Daoy (cell line): ENCODE measurements around the genes CYB5R3 and A4GALT.

DNA sequence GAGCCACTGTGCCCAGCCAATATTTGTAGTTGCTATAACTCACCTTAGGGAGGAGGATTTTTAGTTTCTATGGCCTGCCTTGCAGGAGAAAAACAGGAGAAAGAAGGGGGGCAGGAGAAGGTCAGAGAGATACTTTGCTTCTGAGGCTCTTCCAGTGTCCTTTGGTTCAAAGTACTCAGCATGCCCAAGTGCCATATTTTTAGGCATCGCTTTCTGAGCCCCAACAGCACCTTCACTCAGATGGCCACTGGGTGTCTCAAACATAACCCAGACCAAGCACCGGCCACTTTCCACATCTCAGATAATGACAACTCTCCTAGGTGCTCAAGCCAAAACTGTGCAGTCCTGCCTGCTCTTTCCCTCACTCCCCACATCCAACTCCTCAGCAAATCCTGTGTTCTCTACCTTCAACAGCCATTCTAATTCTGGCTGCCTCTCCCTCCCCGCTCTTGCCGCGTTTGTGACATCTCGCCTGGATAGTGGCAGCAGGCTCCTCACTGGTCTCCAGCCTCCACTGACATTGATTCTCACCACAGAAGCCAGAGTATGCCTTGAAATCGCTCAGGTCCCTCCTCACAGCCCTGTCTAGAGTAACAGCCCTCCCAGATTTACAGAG lies 1.5 kb upstream of the PHETA2 start:
- RAMPAGE, long total RNA = no peak

GRCh38 chr22:42118609-42119363 lies 11.8 kb downstream of the CYP2D6 start:
- RAMPAGE, long total RNA = no peak

DNA sequence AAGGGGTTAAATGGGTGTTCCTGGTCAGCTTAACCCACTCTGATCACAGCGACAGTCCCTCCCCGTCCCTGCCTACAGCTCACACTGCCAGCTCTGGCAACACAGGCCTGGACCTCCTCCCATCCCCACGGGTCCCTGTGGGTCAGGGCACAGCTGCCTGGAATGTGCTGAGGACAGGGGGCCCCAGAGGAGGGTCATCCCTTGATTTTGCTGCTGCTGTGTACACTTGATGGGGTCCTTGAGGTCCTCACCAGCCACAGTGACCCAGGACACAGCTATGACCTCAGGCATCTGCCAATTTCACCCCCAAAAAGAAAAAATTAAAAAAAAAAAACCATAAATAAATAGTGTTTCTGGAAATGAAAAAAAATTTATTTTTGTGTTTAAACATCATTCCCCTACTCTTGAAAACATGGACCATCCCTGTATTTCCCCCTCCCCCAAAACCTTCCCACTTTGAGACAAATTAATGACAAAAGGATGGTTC lies 29.8 kb upstream of the CYP2D6 start:
- RAMPAGE, long total RNA = no peak

DNA sequence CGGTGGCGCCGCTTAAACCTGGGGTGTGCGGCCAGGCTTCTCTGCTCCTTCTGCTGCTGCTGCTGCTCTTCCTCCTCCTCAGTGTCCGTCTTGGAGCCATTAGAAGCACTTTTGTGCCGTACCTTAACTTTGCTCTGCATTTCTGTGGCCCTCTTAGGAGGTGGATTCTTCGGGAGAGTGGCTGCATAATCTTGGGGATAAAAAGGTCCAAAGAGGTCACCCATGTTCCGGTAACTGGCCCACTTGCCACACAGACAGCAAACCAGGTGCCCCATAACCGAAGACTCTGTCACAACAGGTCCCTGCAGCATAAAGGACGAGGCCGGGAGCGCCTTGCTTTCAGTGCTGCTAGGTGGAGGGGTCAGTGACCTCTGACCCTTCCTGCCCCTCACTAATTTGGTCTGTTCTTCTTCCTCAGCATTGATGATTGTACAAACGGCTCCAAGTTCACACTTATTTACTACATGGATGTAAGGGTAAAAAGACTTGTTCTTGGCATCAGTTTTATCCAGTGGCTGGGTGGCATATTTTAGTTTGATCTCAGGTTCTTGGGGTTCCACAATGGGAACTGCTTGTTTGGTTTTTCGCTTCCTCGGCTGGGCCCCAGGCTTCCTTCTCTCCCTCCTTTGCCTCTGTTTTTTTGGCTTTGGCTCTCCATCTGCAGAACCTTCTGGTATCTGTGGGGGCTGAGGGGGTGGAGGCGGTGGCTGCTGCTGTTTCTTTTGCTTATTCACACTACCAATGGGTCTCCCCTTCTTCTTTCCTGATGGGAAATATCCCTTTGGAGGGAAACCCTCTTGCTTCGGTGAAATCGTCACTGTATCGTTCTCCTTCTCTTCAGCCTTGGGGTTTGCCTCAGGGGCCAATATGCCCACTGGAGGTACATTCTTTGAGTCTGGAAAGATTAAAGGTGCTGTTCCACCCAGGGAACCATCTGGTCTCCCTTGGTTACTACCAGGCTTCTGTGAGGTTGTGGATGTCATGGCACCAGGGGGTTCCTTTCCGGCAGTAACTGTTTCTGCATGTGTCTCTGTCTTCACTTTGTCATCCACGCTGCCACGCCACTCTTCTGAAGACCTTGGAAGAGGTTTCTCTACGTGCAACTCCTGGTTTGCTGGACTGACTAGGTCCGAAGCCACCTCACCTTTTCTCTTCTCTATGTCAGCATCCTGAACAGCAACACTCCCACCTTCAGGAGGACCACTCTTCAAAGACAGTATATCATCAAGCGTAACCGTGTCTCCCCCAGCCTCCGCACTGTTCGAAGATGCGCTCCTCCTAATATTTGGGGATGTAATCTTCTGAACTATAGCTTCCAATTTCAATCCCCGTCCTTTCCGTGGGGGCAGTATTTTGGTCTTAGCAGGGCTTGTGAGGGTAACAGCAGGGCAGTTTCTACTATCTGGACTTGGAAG lies 60.0 kb downstream of the TCF20 start:
- RAMPAGE, long total RNA = no peak

DNA sequence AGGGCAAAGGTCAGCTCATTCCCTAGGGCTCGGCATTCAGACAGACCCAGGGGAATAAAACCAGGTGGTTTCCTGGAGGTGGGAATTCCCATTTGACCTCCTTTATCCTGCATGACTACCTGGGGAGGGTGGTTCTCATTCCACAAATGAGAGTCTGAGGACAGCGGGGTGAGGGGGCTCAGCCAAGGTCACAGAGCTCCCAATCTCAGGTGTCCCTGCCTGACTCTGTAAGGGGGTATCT lies 22.8 kb upstream of the TCF20 start:
- RAMPAGE, long total RNA = no peak

DNA sequence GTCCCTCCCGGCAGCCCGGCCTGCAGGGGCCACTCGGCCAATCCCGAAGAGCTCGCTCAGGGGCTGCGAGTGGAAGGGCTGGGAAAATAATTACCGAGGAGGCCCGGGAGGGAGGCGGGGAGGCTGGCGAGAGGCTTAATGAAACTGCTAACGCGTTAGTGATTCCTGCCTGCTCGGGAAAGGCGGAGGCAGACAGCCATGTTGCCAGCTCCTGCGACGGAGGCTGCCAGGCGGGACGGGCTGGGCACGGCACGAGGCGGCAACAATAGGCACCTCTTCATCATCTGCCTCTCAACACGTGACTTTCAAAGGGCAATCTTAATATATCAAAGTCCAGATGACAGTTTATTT lies 68.0 kb upstream of the TCF20 start:
- RAMPAGE, long total RNA = no peak

DNA sequence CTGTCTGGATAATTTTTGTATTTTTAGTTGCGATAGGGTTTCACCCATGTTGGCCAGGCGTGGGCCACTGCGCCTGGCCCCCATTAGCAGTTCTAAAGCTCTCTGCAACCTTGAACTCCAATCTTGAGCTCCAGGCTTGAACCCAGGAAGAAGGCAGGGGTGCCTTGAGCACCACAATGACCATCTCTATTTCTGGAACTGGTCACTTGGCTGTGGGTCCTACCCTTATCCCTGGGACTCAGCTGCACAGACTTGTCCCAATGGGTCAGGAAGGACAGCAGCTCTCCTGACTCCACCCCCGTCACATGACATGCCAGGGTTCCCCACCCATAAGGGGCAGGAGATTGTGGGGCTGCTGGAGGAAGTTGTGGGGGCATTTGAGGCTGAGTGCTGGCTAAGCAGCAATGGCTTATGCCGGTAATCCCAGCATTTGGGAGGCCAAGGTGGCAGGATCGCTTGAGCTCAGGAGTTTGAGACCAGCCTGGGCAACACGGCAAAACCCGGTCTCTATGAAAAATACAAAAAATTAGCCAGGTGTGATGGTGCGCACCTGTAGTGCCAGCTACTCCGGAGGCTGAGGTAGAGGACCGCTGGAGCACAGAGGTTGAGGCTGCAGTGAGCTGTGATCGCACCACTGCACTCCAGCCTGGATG lies 56.2 kb downstream of the NFAM1 start:
- RAMPAGE, long total RNA = no peak

DNA sequence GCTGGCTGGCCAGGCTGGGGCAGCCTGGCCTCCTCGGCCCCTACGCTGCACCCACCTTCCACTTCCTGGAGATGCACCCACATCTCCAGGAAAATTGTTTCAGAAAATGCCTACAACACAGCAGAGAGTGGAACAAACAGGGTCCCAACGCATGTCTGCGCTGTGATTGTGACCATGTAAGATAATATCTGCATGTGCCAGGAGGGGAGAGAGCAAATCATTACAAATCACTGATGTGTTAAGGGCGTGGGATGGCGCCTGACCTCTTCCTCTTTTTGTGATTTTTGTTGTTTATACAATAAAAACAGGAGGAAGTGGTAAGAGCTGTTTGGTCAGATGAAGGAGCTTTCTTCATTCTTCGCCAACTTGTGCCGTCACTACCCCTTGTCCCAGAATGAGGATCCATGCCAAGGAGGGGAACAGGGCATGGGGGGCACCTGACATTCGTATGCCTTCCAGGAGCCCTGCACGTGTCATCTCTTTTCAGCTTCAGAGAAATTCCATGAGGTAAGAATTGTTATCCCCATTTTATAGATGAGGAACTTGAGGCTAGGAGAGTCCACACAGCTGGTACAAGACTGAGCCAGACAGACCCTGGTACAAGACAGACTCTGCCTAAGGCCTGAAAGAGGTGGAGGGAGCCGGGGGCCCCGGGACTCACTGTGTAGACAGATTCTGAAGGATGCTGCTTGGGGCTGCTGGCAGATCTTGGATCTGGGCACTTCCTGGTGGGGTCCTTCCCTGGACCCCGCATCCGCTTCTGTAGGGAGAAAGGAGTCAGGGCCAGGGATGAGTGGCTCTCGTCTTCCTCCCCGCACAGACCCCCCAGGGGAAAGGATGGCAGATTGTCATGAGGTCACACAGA lies 34.8 kb downstream of the NFAM1 start:
- RAMPAGE, long total RNA = no peak

DNA sequence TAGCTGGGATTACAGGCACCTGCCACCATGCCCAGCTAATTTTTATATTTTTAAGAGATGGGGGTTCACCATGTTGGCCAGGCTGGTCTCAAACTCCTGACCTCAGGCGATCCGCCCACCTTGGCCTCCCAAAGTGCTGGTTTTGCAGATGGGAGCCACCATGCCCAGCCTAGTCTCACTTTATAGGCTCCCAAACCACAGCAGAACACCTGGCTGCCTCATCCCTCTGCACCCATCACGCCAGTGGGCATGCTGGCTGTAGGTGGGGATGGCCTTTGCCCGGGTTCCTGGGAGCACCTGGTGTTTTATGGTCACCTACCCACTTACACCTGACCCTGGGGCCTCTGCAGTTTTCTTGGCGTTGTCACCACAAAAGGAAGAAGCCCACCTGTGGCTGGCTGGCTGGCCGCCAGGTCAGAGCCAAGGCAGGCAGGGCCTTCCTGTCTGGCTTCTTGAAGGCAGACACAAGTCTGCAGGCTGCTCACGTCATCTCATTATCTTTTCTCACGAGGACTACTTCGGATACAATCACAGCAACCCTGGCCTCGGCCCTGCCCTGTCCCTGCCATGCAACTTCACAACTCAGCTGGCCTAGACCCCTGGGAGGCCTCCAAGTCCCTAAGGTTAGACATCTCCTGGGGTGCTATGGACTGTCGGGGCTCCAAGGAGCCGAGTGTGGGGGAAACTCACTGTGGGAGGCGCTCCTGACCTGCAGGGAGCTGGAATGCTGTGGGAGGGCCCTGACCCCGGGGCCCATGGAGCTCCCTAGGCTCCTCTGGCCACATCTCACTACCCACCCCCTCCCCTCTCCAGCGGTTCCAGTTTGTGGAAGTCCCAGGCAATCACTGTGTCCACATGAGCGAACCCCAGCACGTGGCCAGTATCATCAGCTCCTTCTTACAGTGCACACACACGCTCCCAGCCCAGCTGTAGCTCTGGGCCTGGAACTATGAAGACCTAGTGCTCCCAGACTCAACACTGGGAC lies 8.0 kb downstream of the RRP7A start:
- RAMPAGE, long total RNA = no peak

DNA sequence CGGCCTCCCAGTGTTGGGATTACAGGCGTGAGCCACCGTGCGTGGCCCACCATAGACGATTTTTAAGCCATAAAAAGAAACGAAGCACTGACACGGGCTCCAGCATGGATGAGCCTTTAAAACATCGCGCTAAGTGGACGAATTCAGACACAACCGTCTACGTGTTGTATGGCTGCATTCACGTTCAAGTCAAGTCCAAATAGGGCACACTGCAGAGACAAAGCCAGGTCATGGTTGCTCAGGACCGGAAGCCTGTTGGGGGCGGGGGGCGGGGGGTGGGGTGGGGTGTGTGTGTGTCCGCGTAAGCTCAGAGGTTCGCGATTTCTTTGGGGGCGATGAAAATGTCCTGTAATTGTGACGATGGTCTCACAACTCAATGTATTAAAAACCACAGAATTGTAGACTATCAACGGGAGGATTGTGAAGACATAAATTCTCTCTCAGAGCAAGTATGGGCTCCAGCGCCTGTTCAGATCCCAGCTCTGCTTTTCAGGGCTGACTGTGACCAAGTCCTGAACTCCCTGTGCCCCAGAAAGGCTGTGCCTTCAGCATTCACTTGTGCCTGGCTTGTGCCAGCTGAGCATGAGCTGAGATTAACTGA lies 18.0 kb downstream of the SERHL2 start:
- RAMPAGE, long total RNA = no peak

DNA sequence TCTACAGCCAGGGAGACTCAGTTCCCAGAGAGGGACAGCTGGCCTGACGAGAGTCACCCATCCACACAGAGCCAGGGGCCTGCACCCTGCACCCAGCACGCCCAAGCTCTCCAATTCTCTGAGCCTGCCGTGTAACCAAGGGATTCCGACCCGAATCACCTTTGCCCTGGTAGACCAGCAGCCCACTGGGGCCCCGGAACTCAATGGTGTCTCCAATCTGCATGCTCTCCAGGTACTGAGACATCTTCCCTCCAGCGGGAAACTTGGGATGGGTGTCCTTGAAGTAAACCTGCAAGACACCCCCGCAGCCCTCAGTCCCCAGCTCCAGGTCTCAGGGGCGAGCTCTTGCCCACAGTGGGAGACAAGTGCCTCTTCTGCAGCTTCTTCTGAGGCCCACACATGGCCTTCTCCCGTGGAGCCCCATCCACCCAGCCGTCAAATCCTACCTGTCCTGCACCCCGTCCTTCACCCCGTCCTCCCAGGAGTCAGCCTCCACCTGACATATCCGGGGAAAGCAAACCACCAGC lies 12.3 kb downstream of the ATP5MGL start:
- RAMPAGE, long total RNA = no peak

DNA sequence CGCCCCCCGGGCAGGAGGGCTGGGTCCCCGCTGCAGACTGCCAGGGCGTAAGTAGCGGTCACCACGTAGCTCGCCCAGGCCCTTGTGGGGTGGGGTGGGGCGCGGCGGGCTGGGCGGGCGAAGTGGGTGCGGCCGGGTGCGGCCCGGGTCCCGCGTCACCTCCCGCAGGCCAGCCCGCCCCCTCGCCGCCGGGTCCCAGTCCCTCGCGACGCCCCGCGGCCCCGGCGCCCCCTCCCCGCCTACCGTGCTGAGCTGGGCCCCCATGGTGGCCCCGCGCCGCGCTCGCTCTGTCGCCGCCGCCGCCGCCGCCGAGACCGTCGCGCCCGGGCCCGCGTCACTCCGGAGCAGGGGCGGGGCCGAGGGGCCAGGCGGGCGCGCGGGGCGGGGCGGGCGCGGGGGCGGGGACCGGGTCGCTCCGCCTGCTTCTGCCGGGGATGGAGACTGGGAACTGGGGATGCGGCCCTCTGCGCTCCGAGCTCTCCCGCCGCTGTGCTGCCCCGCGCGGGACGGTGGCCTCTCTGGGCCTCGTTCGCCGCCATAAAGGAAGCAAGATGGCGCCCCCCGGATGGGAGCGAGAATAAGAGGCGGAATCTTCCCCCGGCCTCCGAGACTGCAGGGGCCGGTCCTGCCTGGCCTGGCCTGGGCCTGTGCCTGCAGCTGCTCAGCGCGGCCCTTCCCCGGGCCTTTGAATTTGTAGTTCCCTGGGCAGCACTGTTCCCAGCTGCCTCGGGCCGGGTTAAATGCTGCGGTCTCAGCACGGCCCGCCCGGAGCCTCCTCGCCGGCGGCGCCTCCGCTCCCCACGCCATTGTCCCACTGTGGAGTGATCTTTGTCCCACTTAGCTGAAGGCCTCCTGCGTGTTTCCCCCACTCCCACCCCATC lies at the start of gene CYB5R3:
Gene CYB5R3 (minus strand): TSS at position 341 of the 881 bp plus-strand sequence.
- RAMPAGE, long total RNA = no peak

- RAMPAGE, long total RNA = no peak
Observed at GRCh38 chr22:42720710-42721121, at the start of gene A4GALT. Gene A4GALT (minus strand): TSS chr22:42720870.

- RAMPAGE, long total RNA = no peak
Observed at GRCh38 chr22:42867486-42868128, 10.5 kb upstream of the ARFGAP3 start.

- RAMPAGE, long total RNA = no peak
Observed at GRCh38 chr22:42892345-42893430, 35.6 kb upstream of the ARFGAP3 start.

DNA sequence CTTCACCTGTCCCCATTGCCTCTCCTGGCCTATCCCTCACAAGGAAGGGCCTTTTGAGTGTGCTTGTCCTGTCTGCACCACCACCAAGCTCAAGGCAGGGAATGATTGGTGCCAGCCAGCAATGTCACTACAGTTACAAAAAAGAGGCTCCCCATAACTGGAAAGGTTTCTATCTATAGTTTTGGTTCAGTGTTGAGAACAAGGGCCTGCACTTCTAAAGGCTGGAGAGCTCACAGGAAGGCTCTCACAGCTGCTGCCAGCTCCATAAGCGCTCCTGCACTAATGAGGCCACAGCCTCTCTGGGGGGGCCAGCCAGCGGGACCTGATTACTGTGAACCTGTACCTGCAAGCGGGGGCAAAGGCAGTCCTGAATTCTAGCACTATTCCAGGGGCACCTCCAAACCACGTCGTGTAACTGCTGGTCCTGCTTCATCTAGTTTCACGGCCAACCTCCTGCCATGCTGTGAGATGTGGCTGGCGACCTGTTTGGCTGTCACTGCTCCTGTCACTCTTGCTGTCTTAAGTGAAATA lies 53.1 kb upstream of the ARFGAP3 start:
- RAMPAGE, long total RNA = no peak

GRCh38 chr22:42930746-42931900 lies 74.0 kb upstream of the ARFGAP3 start:
- RAMPAGE, long total RNA = no peak

DNA sequence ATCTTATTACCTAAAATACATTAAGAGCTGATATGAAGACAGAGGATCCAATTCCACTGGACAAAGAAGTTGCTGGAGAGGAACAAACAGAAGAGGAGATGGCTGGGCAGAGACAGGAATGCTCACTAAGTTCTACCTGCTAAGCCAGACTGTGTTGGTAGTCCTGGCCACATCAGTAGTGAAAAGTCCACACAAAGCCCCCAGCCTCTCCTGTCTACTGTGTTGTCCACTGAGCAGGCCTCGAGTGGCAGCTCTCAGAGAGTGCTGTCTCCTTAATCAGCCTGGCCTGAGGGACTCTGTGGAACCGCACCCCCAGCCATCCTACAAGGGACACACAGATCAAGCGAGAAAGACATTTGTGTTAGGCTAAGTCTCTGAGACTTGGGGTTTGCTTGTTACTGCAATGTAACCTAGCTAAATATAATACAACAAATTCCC lies 71.0 kb downstream of the PACSIN2 start:
- RAMPAGE, long total RNA = no peak

DNA sequence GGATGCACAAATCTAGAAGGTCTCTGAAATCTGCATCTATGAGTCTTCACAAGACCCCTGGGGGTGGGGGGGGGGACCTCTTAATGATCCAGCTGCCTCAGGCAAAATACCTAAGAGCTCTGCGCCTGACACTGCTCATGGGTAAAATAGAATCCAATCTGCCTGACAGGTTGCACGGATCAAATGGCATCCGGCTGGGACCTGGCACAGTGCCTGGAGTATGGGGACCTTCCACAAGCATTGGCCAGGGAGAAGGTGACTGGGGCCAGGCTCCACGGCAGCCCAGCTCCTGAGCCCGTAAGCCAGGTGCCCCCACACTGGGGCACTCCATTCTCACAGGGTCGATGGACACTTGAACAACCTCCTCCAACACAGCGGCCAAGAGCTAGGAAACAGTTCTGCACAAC lies 67.3 kb downstream of the PACSIN2 start:
- RAMPAGE, long total RNA = no peak

DNA sequence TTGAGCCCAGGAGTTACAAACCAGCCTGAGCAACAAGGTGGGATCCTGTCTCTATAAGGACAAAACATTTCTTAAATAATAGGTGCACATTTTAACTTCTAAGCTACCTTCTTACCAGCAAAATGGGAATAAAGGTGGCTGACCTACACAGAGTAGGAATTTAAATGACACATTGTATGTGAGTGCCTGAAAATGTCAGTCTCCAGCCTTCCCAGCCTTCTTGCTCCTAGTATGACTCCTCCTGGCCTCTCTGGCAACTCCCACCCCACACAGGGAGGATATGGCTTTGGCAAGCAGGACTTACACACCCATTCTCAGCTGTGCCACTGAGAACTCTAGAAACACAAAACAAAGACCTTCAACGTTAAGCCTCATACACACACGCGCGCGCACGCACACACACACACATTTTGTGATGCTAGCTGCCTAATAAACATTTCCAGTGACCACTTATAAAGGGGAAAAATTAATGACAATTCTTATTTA lies 65.8 kb downstream of the PACSIN2 start:
- RAMPAGE, long total RNA = no peak